ENCODE measurements around a stretch of chr20.

GRCh38 chr20:49659980-49660536 lies 53.6 kb downstream of the B4GALT5 start:
- PRO-cap, result no peak
- RAMPAGE, long total RNA, 4 experiments, result no peak in any of the 4 experiments

DNA sequence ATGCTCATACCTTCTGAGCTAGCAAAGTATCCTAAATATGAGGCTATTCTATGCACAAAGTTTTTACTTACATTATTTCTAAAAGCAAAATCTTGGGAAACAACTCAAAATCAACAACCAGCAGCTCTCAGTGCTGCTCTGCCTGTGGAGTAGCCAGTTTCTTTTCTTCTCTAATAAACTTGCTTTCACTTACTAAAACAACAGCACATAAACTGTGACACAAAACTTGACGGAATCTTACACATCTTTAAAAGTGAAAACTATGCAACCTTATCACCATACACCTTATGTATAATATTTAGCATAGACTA lies 43.8 kb downstream of the B4GALT5 start:
- PRO-cap, result no peak
- RAMPAGE, long total RNA, 4 experiments, result no peak in any of the 4 experiments

DNA sequence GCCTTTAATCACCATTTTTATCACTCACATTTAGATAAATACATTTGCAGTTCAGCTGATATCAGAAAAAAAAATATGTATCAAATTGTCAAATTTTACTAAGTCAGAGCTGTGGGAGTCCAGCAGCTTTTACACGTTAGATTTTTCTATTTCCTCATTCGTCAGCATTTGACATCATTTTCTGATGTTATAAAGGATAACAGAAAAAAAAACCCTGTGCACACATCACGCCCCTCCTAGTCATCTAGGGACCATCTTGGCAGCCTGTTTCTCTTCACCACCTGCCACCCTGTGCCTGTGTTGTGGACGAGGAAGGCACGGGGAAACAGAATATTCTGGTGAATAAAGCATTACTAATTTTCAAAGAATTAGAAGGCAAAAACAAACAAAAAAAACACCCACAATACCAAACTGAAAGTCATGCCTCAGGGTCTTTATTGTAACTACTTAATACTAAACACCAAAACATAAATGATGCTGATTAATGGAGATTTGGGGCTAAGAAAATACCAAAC lies 12.3 kb downstream of the B4GALT5 start:
- PRO-cap, result no peak
- RAMPAGE, long total RNA, 4 experiments, result no peak in any of the 4 experiments

DNA sequence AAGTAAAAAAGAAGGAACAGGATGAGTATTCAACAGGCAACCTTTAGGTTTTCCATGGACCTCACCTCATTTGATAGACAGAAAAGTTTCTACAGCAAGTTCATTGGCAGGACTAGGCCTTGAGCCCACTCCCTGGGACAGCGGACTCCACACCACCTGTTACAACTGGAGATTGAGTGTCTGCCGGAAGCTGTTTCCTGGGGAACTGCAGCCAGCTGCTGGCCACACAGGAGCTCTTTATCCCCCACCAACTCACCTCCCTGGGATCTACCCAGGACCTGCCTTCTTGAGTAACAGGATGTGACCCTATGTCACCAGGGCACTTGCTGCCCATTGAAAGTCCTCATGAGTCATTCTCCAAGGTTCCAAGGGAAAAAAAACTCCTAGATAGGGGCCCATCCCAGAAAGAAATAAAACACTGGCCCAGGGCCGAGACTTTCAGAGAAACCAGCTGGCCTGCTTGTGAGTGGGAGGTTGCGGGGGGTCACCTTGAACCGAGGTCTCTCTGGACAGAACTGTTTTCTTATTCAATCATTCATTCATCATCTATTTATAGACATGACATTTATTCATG lies 37.4 kb upstream of the SLC9A8 start:
- PRO-cap, result no peak
- RAMPAGE, long total RNA, 4 experiments, result no peak in any of the 4 experiments

- PRO-cap, result no peak
- RAMPAGE, long total RNA, 4 experiments, result no peak in any of the 4 experiments
Measured at GRCh38 chr20:49813523-49814196, 1.0 kb downstream of the SLC9A8 start.

- PRO-cap, result no peak
- RAMPAGE, long total RNA, 4 experiments, result no peak in any of the 4 experiments
Measured at GRCh38 chr20:49892668-49893528, 22.4 kb downstream of the SPATA2 start.

DNA sequence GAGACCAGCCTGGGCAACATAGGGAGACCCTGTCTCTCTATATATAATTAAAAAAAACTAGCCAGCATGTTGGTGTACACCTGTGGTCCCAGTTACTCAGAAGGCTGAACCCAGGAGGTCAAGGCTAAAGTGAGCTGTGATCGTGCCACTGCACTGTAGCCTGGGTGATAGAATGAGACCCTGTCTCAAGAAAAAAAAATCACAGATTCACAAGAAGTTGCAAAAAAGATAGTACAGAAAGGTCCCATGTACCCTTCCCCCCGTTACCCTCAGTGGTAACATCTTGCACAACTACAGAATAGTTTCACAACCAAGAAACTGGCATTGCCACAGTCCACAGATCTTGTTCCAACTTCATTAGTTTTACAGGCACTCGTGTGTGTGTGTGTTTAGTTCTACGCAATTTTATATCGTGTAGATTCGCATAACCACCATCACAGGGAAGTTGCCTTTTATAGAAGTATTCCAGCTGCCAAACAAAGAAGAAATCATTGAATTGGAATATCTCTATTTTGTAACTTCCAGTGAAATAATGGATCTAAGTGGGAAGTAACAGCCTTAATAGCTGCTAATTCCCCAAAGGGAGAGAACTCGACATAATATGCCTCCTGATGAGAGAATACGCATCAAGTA lies 19.1 kb downstream of the SPATA2 start:
- PRO-cap, result no peak
- RAMPAGE, long total RNA, 4 experiments, result no peak in any of the 4 experiments

GRCh38 chr20:49907514-49908073 lies 7.7 kb downstream of the SPATA2 start:
- PRO-cap, result no peak
- RAMPAGE, long total RNA, 4 experiments, result no peak in any of the 4 experiments

GRCh38 chr20:49908213-49908656 lies 7.1 kb downstream of the SPATA2 start:
- PRO-cap, result no peak
- RAMPAGE, long total RNA, 4 experiments, result no peak in any of the 4 experiments

DNA sequence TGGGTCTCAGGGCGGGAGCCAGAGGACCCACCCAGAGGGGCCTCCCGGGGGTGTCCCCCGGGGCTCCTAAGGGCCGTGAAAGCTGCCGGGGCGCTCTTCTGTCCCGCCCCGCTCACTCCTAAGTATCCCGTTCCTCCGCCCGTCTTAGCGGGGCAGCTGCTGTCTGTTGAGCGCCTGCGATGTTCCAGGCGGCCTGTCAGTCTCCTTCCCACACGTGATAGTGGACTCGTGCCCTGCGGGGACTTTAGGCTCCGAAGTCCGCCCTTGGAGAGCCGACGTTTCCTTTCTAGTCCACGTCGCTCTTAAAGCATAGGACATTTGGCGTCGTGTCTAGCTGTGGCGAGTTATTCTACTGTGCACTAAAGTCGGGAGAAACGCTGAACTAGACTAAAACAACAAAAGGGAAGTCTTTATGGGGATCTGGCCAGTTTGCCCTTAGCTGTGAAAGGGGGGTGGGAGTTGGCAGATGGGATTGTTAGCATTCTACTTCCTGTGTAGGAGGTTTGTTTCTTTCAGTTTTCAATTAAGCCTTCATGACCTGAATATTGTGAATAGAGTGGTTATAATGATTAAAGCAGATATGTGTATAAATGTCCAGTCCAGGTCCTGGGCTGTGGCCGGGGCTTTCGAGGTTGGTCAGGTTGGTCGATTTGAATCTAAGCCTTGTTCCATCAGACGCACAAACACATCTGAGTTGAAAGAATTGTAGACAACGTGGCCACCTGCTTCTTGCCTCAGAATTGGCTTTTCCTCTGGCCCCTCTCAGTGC lies 608 bp downstream of the RNF114 start:
- PRO-cap, result no peak
- RAMPAGE, long total RNA, 4 experiments, result no peak in any of the 4 experiments

- PRO-cap, result no peak
- RAMPAGE, long total RNA, 4 experiments, result no peak in any of the 4 experiments
Measured at GRCh38 chr20:50012494-50013139, 29.8 kb downstream of the SNAI1 start.

- PRO-cap, result no peak
- RAMPAGE, long total RNA, 4 experiments, result no peak in any of the 4 experiments
Measured at GRCh38 chr20:50111196-50111738, 1.7 kb downstream of the UBE2V1 start.

GRCh38 chr20:50144420-50144793 lies 9.1 kb downstream of the PEDS1 start:
- PRO-cap, result no peak
- RAMPAGE, long total RNA, 4 experiments, result no peak in any of the 4 experiments

GRCh38 chr20:50291831-50292190 lies 101.2 kb downstream of the CEBPB start:
- PRO-cap, result no peak
- RAMPAGE, long total RNA, 4 experiments, result no peak in any of the 4 experiments

GRCh38 chr20:50470369-50470843 lies 39.8 kb upstream of the PTPN1 start:
- PRO-cap, result no peak
- RAMPAGE, long total RNA, 4 experiments, result no peak in any of the 4 experiments

DNA sequence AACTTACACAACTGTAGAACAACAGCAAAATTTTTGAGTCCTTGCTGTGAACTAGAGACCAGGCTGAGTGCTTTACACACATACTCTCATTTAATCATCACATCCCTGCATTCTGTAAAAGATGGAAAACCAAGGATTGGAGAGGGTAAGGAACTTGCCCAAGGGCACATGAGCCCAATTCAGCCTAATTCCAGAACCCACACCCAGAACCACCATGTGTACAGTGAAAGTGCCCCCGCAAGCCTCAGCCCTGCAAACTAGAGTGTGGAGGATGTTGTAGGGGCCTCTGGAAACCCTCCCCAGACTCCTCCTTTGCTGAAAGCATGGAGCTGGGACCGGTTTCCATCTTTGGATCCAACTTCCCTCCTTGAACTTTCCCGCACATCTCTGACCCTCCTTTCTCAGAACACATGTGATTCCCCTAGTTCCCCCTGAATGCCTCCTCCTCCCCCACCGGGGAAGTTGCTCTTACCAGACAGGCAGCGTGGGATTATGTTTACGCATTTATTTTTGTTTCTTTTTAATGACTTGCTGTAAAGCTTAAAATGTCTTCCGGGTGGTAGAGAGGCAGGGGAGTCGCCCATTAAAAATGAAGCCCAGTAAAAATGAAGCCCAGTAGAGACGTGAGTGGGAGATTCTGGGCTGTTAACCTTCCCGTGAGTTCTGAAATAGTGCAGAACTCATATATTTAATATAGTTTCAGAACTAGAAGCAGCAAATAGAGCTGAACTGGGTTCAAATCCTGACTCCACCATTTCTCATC lies 8.2 kb upstream of the PTPN1 start:
- PRO-cap, result no peak
- RAMPAGE, long total RNA, 4 experiments, result no peak in any of the 4 experiments

DNA sequence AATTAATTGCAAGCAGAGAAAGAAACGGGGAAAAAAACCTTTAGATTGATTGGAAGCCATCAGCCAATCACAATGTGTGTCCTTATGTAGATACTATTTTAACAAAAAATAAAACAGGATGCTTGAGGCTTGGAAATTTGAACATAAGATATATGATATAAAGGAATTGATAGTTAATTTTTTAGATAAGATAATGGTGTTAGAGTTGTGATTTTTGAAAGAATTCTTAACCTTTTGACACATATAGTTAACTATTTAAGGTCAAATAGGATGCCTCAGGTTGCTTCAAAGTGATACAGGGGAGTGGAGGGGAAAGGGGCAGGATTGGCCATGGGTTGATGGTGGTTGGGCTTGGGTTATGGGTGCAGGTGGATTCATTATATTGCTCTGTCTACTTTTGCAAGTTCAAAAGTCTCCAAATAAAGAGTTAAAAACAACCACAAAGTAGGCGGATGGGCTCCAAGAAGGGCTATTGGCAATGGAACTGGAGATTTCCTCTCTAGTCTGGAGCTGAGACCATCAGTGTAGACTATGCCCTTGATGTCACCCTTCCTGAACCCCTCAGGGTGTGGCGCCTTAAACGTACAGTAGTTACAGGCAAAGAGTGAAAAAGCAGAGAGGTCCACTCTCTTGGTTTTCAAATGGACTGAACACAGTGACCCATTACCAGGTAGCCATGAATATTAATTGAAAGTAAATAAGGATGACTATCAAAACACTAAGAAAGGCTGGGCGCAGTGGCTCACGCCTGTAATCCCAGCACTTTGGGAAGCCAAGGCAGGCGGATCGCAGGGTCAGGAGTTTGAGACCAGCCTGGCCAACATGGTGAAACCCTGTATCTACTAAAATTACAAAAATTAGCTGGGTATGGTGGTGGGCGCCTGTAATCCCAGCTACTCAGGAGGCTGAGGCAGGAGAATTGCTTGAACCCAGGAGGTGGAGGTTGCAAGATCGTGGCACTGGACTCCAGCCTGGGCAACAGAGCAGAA lies 81.2 kb downstream of the PTPN1 start:
- PRO-cap, result no peak
- RAMPAGE, long total RNA, 4 experiments, result no peak in any of the 4 experiments

- PRO-cap, result no peak
- RAMPAGE, long total RNA, 4 experiments, result no peak in any of the 4 experiments
Measured at GRCh38 chr20:50727361-50727560, 4.1 kb upstream of the PARD6B start.

GRCh38 chr20:50762390-50763280 lies 31.3 kb downstream of the PARD6B start:
- PRO-cap, result no peak
- RAMPAGE, long total RNA, 4 experiments, result no peak in any of the 4 experiments

DNA sequence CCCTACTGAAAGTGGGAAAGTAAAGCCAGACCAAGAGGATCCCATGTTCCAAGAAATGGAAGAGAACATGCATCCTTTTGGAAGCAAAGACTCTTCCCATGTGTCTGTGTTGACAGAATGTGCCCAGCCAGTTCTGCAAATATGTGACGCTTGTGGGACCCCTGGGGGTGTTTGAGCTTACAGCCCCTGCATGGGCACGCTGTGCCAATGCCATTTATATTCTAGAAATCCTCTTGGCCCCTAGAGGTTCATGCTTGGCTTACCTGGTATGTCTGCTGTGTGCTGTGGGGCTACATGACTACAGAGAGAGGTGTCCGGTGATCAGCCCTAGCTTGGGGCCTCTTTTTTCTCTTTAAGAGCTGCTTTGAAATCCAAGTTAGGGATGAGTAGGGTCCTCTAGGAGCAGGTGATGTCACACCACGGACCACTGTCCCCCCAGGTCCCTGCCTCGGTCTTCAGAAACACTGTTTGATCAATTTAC lies 26.4 kb downstream of the BCAS4 start:
- PRO-cap, result no peak
- RAMPAGE, long total RNA, 4 experiments, result no peak in any of the 4 experiments

All from suprapubic skin (tissue), 4 donors.